ENCODE measurements around a stretch of chr16.

GRCh38 chr16:84888814-84889446 is 69.1 kb downstream of the CRISPLD2 start:
- RAMPAGE, total RNA: no peak

DNA sequence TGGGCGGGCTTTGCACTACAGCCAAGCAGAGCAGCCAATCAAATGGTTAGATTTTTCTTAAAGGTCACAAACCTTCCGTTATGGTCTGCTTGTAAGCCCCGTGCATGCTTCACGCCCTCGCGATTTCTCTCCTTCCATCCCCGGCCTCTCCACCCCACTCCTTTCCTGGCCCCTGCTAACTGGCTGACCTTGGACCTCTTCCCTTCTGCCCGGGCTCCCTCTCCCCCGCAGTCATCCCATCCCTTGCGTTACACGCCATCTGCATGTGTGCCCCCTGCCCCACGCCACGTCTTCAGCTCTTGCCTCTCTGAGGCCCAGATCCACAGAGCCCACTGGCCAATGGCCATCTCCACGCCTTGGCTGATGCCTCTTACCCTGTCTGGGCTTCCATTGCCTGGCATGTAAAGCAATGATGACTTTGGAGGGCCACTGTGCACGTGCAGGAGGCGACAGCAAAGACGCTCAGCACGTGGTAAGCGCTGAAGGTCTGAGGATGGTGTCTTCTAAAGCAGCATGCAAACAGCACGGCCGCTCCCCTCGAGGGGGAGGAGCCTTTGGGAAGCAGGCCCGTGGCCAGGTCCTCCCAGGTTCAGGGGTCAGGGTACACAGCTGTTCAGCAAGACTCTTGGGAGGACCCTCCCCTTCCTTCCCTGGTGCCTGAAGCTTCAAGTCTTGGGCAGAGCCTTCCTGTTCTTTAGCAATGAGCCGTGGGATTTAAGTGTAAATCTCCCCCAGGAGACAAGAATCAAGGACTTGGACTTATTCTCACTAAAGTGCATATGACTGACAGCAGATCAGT is 86.7 kb downstream of the ZDHHC7 start:
- RAMPAGE, total RNA: no peak

- RAMPAGE, total RNA: no peak
Measured at GRCh38 chr16:84973307-84974134, 37.8 kb downstream of the ZDHHC7 start.

GRCh38 chr16:85055306-85056373 is 28.0 kb downstream of the KIAA0513 start:
- RAMPAGE, total RNA: no peak

DNA sequence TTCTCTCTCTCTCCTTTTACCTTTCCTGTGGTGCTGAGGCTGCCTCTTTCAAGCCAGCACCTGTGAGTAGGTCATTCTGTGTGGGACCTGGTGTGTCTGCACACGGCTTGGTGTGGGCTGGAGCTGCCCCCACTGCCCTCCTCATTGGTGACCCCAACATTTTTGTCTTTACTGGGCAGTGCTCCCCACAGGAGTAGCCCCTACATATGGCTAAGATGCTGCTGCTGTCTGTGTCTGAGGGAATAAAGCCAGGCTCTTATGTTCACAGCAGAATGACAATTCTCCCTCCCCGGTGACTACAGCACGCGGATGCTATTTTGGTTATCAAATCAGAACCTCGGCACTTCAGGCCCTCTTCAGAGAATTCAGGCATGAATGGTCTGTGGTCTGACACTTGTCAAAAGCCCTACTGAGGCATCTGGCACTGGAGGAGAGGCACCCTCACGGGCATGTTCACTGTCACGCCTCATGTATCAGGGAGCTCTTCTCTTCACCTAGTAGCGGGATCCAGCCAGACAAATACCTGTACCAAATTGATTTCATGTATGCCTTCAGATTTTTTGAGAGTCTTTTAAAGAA is 30.3 kb downstream of the KIAA0513 start:
- RAMPAGE, total RNA: no peak

DNA sequence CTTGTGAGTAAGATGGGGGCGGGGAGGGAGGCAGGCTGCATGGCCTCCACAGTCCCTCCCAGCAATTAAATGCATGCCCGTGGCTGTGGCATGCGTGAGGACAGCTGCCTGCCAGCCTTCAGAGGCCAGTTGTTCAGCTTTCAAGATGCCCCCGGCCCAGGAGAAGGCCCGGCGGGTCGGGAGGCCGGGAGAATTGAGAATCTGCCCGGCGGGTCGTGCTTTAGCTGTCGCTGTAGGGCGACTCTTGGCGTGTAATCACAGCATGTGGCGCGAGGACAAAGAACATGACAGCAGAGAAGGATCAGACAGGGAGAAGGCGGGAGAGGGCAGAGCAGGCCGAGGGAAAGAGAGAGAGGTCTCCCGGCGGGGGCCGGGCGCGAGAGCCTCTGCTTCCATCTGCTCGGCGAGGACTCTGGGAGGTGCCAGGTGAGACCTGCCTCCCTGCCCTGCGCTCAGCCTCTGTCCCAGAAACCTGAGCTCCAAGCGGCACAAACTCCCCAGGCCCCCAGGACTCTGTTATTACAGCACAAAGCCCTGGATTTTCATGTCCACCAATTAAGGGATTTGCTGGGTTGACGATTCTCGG is 171.8 kb upstream of the CIBAR2 start:
- RAMPAGE, total RNA: no peak

DNA sequence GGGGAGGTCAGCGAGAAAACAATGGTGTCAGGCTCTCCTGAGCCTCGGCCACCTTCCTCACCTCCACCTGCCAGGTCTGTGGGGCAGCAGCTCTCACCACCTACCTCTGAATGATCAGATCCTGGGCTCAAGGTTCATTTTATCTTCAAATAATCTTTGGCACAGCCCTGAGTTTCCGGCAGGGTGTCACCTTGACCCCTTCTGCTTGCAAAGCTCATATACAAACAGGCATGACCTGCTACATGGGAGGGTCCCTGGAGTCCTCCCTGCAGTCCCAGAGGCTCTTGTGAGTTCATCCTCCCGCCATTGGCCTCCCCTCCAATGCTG is 176.6 kb upstream of the CIBAR2 start:
- RAMPAGE, total RNA: no peak

DNA sequence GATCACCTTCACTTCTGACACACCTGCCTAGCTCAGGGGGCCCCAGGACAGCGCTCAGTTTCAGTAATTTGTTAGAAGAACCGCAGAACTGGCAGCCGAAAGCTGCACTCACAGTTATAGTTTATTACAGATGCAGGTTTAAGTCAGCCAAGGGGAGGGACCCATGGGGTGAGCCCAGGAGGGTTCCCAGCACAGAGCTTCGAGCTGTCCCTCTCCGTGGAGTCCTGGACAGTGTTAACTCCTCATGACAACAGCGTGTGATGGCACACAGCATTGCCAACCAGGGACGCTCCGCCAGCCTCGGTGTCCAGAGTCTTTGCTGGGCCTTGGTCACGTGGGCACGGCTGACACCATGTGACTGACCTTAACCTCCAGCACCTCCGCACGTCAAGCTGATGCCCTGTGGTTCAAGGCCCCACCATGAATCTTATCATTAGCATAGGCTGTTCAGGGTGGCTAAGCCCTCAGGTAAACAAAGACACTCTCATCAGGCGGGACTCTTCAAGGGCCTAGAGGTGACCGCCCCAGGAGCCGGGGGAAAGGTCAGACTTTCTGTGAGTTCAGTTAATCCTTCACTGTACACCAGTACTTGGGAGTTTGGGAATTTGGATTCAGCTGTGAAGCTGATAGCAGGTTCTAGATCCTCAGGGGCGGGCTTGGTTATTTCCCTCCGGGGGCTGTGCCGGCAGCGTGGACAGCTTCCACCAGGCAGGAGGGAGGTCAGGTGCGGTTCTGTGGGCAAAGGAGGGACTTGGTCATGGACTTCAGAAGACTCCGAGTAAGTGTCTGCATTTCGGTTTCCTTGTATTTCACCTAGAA is 195.3 kb upstream of the CIBAR2 start:
- RAMPAGE, total RNA: no peak

DNA sequence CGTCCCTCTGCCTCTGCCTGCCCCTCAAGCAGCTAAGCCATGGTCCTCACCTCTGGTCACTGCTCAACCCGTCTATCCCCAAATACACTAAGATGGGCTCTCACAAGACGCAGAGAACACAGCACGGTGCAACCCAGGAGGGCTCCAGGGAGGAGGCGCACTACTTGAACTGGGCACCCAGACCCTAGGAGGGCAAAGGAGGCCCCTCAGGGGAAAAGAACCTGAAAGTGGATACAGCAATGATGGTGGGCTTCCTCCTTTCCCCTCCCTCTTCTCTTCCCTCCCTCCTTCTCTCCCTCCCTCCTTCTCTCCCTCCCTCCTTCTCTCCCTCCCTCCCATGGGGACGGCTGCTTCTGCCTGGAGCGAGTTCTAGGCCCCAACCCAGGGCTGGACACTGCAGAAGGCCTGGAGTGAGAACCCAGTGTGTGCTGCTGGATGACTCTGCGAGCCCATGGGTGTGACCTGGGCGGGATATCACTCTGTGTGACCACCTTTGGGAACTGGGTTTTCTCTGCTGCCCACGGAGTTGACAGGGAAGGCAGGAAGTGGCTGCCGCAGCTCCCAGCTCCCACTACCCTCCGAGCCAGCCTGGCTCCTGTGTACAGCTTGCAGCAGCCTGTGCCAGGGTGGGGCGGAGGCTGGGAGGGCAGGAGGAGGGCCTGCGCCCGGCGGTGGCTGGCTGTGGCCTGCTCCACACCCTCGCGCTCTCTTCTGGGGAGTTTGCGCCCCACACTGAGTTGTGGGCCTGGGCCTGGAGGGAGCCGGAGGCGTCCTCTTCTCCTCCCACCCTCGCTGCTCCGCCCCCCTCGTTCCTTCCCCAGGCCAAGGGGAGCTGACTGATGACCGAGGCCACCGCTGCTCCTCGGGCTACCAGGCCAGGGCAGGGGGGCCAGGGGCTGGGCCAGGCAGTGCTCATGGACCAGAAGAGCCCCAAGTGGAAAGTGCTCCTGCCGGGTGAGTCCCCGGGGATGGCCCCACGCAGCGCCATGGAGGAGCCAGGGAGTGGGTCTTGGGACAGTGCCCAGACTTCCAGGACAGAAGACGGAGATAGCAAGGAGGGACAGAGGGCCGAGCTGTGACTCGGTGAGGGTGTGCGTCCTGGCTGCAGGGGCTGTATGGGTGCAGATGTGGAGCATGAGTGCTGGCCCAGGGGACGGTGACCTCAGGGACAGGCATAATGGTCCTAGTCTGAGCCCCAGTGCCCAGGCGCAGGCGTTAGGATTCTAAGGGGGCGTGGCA is 242.4 kb upstream of the GSE1 start:
- RAMPAGE, total RNA: no peak

- RAMPAGE, total RNA: no peak
Measured at GRCh38 chr16:85390506-85391310, 222.4 kb upstream of the GSE1 start.

DNA sequence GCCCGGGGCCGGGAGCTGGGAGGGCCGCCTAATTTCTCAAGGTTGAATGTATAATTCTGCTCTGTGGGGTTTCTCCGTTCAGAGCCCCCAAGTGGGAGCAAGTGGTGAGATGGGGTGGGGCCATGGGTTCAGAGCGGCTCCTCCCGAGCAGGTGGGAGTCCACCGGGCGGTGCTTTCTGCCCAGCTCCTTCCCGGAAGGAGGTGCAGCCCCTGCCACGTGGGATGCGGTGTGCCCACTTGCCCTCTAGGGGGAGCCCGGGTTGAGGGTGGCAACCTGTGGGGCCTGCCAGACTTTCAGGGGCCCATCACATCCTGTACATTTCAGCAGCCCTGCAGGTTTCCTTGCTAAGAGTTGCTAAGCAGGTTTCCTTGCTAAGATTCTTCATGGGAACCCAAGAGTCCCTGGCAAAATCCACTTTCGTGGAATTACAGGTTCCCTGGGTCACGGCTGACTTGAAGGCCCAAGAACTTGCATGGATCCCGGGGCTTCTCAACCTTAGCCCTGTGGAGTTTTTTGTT is 196.8 kb upstream of the GSE1 start:
- RAMPAGE, total RNA: no peak

GRCh38 chr16:85502238-85503147 is 110.6 kb upstream of the GSE1 start:
- RAMPAGE, total RNA: no peak

DNA sequence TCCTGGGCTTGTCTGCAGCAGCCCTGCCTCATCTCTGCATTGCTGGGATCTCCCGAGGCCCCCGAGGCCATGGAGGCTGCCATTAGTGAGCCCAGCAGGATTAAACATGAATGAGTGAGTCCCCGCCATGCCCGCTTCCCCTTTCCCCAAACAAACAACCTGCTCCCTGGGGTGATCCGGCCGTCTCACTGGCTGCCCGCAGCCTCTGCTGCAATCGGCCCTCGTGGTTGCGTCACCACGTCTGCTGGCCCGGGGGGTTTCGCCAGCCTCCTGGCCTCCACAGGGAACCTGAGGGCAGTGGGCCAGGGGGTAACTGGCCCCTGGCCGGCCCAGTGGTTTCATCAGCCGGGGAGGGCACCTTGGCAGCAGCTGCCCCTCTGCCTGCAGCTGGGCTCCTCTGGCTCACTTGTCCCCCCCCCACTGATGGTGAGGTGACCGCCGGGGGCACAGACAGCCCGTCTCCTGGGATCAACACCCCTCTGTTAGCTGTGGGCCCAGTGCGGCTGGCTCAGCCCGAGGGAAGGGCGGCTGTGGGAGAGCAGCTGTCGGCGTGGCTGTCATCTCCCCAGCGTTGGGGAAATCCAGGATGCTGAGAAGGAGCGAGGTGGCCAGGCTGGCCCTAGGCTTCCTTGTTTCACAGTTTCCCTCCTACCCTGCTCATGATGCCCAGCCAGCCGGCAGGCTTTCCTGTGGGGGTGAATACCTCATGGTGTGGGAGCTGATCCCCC is 88.1 kb upstream of the GSE1 start:
- RAMPAGE, total RNA: no peak

- RAMPAGE, total RNA: no peak
Measured at GRCh38 chr16:85537731-85538355, 75.3 kb upstream of the GSE1 start.

DNA sequence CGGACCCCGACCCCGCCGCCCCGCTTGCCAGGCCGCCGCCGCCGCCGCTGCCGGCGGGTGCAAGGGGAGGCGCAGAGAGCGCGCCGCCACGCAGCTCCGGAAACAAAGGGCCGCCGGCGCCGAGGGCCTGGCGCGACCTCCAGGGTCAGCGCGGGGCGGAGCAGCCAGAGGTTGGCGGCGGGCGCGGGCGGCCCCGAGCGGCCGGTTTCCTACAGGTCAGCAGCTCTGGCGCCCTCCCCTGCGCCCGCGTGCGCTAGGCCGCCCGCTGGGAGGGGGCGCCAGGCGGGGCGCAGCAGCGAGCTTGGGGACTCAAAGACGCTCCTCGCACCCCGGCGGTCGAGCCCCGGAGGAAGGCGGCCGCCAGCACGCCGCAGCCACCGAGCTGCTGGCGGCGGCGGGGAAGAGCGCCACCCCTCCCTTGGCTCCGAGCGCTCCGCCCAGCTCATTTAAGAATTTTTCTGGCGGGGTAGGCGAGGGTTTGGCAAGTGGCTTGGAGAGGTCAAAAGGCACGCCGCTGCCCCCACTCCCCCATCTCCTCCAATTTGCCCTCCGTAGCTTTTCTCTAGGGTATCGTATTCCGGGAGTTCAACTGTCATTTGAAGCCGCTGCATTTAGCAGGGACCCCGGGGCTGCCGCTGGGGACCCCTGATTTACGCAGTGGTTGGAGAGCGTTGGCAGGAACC is 59.7 kb upstream of the GSE1 start:
- RAMPAGE, total RNA: no peak

DNA sequence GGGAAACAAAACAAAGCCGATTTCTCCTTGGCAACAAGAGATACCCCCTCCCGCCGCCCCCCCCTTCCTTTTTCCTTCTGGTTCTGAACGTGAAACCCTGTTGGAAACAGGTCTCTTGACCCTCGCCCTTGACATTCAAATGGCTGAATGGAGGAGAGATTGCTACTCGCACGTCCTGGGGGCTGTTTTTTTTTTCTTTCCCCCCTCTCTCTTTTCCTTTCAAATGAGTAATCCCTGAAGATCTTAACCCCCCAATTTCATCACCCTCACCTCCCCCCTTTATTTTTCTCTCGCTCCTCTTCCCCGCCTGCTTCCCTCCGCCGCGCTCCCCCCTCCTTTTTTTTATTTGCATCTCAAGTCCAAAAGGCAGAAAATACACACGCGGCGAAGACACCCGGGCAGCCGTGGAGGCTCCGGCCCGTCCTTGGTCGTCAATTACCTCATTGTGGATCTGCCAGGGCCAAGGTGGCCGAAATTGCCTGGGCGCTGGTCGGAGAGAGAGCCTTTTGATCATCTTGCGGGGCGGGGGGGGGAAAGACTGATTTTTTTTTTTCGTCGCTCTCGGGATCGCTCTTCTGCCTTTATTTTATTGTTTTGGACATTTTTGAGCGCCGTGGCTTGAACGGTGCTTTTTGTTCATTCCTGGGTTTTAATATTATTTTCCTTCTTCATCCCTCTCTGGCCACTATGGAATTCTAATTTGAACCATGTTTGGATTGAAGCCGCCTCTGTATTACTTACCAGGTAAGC is 57.3 kb upstream of the GSE1 start:
- RAMPAGE, total RNA: no peak

DNA sequence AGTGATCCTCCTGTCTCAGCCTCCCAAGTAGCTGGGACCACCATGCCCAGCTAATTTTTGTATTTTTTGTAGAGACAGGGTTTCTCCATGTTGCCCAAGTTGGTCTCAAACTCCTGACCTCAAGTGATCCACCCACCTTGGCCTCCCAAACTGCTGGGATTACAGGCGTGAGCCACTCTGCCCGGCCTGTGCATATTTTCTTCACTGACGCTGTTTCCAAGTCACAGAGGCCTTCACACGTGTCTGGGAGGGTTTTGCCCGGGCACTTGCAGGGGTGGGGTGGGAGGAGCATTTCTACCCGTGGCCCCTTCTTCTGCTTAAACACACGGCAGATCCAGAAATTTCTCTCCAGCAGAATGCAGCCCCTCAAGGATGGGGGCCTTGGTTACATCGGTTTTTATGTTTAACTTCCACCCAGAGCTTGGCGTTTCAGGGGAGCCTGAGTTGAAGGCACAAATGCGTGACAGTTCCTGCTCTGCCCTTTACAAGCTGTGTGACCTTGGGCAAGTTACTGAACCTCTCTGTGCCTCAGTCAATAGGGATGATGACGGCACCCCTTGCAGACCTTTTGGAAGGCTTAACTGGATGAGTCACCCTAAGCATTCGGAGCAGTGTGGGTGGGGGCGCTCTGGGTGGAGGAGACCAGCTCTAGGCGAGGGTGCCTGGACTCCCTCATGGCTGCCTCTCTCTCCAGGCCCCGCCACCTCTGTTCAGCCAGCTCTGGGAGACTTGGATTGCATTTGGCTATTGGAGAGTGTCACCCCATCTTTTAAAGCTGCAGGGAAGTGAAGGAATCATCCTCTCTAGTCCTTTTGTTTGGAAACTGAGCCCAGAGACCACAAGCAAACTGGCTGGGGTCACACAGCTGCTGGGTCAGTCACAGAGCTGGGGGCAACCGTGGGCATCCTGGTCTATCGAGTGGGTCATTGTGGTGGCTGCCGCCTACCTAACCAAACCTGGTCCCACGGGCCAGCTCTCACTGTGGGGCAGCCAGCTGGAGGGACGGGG is 20.6 kb upstream of the GSE1 start:
- RAMPAGE, total RNA: no peak

GRCh38 chr16:85611306-85611490 is 1.9 kb upstream of the GSE1 start:
- RAMPAGE, total RNA: no peak

GRCh38 chr16:85617908-85618829 is 5.0 kb downstream of the GSE1 start:
- RAMPAGE, total RNA: no peak

DNA sequence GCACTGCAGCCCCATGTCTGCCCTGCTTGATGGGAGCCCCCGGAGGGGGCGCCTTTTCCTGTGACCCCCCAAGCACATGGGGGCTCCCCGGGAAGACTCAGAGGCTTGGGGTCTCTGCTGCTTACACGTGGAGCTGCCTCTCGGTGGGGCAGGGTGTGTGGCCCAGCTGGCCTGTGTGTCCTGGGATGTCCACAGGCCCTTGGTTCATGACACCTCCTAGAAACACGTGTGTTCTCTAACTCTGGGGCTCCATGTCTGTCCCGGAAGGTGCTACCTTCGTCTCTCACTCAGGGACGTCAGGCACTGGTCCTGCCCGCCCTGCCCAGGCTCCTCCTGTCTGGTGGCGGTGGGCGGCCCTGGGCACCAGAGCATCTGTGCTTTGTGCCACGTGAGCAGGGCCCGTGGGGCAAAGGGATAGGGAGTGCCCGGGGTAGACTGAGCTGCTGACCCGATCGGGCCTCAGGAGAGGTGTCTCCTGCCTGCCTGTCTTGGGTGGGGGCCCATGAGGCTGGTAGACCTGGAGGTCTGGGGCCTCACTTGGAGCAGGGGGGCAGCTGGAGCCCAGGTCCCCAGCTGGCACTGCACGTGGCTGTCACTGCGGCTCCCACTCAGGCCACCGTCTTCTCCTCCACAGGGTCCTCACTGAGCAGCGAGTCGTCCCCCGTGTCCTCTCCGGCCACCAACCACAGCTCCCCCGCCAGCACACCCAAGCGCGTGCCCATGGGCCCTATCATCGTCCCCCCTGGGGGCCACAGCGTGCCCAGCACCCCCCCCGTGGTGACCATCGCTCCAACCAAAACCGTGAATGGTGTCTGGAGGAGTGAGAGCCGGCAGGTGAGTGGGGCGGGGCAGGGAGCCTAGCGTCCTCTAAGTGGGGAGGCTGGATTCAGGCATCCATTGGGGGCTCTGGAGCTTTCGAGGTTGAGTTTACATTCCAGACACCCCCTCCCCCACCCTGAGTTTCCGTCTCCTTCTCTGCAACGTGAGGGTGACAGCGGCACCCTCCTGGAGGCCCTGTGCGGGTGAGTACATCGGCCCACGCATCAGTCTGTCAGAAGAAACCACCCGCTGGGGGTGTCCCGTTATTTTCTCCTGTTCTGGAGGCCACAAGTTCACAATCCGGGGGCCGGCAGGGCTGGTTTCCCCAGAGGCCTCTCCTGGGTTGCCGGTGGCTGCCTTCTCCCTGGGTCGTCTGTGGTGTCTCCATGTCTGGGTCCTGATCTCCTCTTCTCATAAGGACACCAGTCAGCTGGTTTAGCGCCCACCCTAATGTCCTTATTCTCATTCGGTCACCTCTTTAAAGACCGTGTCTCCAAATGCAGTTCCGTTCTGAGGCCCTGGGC is 35.3 kb downstream of the GSE1 start:
- RAMPAGE, total RNA: no peak

Data from foreskin keratinocyte (primary cell).